Mesenchymal stem cell of the bone marrow (primary cell): ENCODE measurements around a stretch of chr3.

DNA sequence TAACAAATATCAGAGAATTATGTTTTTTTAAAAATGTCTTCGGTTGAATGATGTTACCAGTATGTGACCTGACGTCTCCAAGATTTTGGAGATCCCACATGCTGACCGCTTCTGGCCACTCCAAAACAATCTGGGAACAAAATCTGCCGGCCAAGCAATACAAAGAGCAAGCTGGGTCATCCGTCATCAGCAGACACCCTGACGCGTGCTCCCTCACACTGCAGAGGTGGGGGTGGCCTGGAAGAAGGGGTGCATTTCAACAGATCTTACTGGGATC lies 33.6 kb downstream of the HES1 start:
- CAGE, long polyA plus RNA: no peak

DNA sequence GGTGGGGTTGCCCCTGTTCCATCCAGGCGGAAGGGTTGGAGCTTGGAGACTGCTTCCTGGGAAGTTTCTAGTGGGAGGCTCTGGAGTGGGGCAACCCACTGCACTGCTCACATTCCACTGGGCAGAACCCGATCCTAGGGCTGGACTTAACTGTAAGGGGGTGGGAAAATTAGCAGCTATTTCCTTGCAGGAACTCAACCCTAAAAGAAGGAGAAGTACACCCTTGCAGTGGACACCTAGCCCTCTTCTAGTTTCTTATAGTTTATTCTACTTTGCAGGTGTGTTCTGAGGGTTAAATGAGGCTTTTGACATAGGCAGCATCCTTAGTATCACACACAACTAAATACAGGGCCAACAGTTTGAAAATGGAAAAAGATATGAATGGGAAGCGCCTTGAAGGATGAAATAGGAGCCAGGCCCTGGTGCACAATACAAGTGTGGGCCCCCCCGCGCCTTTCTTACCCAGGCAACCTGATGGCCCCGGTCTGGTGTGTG lies 102.1 kb downstream of the CPN2 start:
- CAGE, long polyA plus RNA: no peak

GRCh38 chr3:194255129-194255997 lies 95.8 kb downstream of the CPN2 start:
- CAGE, long polyA plus RNA: no peak

DNA sequence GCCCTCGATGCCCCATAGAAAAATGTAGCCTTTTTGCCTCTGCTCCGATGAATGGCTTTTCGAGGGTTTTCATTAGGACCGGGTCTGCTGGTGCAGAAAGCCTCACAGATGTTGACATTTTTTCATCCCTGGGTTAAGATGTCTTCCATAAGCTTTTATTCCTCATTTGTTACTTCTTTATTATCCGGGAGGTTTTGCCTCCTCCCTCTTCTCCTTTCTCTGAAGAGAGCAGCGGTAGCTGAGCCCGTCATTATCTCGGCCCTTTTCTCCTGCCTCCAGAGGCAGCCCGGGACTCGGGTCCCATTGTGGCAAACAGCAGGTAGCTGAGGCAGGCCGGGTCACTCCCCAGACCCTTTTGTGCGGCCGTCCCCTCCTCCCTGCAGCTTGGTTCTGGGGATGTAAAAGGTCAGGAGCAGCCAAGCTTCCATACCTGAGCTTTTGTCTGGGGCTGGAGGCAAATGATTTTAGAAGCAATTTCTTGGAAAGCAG lies 64.4 kb downstream of the CPN2 start:
- CAGE, long polyA plus RNA: no peak

DNA sequence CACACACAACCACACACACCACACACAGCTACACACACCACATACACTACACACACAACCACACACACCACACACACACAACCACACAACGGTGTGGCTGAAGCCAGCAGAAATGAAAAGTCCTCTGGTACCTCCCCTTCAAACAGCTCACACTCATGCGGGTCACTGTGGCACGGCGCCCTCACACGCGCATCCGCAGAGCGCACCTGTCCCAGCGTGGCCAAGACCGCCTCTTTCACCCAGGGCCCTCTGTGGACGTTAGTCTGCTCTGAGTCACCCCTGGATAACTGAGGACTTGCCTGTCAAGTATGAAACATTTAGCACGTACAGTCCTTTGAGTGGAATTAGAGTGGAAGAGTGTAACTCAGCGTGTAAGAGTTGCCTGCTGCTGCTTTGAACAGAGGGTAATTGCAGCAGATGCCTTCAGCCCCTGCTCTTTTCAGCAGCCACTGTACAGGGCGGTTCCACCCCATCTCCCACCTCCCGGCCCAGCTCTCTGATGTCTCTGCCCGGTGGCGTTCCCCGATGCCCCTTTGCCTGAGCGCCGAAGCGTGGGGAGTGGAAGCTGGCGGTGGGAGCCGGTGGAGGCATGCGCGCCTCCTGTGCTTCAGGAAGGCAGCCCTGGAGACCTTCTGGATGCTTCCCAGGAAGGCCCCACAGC lies 23.0 kb downstream of the CPN2 start:
- CAGE, long polyA plus RNA: no peak

DNA sequence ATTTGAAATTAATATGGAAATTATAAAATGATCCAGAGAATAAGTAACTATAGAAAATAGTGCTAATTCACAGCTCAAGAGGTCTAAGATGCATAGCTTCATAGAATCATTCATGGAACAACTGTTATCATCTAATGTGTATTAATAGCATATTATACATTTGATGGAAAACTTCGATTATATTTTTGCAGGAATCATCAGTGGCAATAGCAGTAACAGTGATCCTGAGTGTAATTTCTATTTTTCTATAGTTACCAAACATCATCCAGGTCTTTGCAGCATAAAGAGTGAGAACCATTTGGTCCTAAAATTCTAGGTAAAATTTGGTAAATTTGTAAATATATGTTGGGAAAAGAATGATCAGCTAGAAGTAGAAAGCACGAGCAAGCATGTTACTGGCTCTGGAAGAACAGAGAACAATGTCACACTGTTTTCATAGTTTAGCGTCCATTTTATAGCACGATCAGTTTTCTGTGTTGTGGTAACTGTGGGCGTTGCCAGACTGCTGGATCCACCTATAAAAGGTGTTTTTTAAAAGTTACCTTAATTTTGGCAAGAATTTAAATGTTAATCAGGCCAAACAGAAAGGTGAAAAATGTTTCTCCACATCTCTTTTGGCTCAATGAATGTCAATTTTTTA lies 5.1 kb upstream of the GP5 start:
- CAGE, long polyA plus RNA: no peak

- CAGE, long polyA plus RNA: no peak
Observed at GRCh38 chr3:194522412-194523122, 35.8 kb upstream of the ATP13A3 start.

DNA sequence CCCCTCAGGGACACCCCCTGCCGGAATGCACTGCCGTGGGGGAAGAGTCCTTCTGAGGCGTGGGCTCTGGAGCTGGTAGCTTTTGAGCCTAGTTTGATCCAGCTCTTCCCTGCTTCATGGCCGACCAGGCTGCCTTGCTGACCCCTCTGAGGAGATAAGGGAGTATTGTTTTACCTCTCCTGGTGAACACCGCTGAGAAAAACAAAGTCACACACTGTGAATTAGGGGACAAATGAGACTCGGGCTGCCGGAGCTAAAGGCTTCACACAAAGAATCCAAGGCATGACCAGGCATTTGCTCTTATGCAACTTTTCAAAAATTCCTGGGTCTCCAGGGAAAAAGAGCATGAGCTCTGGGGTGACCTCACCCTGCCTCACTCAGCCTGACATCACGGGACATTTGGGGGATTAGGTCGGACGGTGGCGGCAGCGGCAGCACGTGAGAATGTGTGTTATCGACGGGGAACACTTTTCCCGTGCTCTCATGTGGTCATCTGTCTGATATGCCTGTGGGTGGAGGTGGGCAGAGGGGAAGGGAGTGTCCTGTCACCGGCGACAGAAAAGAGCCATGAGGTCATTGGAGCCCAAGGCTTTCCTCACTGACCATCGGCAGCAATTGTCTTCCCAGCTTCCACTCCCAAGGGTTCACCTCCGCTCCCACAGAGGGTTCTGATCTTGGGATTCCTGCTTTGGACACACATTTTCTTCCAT lies 61.0 kb downstream of the TMEM44 start:
- CAGE, long polyA plus RNA: no peak

DNA sequence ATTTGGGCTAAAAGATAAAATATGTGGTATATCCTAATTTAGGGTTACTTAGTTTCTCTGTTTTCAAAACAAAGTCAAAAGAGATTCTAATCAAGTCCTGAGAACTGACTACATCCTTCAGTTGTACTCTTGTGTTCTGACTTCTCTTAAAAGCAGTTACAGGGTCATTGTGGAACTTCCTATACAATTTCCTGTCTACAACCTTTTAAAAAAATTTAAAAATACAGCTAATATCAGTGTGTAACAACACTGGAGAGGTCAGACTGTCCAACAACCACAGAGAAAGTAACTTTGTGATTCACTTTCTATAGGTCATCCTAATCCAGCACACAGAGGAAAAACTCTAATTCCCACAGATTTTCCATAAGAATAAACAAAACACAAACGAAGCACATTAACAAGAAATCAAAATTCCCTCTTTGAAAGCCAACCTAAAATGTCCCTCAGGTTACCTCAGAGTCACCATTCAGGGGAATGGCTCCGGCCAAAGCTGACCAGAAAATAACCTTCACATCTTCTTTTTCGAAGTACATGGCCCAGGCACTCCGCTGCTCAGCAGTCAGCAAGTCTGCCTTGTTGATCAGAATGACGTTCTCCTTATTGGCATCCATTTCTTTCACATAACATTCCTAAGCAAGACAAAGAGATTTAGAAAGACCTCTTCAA lies 13.4 kb downstream of the LSG1 start:
- CAGE, long polyA plus RNA: no peak

DNA sequence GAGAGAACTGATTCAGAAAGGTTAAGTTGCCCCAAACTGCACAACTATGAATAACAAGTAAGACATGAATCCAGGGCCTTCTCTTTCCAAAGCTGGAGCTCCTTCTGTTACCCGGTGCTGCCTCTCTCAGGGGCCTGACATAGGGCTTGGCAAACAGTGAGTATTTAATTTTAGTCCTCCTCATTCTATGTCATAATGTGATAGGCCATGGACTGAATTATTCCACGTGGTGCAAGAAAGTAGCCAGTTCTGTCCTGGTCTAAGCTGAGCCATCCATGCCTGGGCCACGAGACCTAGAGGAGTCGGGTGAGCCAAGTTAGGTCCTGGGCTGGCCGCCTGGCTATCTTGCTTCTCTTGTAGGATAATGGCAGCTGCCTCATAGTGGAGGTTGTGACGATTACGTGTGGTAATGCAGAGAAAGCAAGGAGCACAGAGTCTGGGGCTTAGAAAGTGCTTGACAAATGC lies 170.6 kb downstream of the FAM43A start:
- CAGE, long polyA plus RNA: no peak

DNA sequence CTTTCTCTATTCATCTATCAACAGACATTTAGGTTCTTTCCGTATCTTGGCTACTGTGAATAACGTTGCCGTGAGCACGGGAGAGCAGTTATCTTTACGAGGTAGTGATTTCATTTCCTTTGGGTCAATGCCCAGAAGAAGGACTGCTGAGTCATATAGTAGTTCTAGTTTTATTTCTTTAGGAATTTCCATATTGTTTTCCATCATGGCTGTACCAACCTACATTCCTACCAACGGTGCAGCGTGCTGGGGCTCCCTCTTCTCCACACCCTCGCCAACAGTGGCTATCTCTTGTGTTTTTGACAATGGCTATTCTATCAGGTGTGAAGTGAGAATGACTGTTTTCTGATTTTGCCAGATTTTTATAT lies 168.3 kb downstream of the XXYLT1 start:
- CAGE, long polyA plus RNA: no peak

GRCh38 chr3:195162076-195162526 lies 108.9 kb downstream of the XXYLT1 start:
- CAGE, long polyA plus RNA: no peak

DNA sequence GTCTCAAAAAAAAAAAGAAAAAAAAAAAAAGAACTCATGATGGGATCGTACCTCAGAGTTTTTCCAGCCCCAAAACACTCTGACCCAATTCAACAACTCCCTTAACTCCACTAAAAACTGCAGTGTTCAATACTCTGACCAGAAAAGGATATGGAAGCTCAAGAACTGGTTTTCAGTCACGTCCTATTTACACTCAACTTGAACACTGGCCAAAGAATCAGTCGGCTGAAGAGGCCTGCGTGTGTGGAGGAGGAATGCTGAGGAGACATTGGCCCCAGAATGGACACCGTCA lies 91.7 kb downstream of the XXYLT1 start:
- CAGE, long polyA plus RNA: no peak

GRCh38 chr3:195188085-195188606 lies 82.8 kb downstream of the XXYLT1 start:
- CAGE, long polyA plus RNA: no peak

DNA sequence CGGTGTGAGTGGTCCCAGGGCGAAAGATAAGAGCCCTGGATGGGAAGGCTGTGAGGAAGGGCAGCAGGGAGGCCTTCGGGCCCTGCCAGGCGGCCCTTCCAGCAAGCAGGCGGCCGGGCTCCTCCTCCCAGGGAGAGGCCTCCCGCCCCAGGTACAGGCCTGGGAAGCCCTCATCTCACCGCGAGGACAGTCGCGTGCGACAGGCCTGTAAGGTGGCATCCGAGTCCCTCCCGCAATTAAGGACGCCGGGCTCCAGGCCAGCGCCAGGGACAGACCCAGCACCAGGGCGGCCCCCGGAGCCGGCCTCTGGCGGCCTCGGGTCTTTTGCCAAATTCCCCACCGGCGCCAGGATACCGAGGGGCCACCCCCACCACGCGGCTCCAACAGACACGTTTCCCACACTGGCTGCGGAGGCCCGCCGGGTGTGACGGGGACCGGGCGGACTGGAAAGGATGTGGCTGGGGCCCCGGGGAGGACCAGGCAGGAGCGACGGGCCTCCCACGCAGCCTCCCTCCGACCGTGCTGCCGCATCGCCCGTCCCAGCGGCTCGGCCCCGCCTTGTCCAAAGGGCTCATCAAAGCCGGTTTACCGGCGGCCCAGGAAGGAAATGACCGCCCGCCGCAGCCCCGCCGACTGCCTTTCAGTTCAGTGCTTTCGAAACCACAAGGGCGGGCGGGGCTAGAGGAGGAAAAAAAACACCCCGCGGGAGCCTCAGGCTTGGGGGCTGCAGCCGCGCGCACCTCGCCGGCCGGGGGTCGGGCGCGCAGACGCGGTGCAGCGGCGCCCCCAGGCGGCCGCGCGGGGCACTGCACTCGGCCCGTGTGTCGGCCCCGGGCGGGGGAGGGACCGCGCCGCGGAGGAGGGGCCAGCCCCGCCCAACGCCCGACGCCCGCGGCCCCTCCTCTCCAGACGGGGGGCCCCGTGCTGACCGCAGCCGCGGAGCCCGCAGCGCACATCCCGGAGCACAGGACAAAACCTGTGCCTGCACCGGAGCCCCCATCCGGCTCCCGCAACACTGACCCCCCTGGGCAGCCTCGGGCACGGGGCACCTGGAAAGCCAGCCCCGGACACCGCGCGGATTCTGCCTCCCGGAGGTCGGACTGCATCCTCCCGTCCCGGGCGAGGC lies 11.2 kb downstream of the XXYLT1 start:
- CAGE, long polyA plus RNA: no peak

DNA sequence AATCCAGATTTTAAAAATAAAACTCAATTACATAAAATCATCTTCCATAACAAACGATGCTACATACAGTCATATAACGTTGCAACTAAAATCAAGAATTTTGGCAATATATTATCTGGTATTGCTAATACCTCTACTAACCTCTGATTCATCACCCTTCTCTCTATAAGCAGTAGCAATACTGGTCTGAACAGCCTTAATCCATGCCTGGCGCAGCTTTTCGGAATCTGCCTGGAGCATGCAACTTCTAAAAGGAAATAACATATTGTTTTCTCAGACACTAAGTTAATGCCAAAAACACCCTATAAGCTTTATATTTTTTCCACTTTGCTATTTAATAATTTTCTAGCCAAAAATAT lies 35.4 kb upstream of the XXYLT1 start:
- CAGE, long polyA plus RNA: no peak

- CAGE, long polyA plus RNA: no peak
Observed at GRCh38 chr3:195369075-195369732, 73.6 kb downstream of the ACAP2 start.

GRCh38 chr3:195393892-195394464 lies 48.8 kb downstream of the ACAP2 start:
- CAGE, long polyA plus RNA: no peak

DNA sequence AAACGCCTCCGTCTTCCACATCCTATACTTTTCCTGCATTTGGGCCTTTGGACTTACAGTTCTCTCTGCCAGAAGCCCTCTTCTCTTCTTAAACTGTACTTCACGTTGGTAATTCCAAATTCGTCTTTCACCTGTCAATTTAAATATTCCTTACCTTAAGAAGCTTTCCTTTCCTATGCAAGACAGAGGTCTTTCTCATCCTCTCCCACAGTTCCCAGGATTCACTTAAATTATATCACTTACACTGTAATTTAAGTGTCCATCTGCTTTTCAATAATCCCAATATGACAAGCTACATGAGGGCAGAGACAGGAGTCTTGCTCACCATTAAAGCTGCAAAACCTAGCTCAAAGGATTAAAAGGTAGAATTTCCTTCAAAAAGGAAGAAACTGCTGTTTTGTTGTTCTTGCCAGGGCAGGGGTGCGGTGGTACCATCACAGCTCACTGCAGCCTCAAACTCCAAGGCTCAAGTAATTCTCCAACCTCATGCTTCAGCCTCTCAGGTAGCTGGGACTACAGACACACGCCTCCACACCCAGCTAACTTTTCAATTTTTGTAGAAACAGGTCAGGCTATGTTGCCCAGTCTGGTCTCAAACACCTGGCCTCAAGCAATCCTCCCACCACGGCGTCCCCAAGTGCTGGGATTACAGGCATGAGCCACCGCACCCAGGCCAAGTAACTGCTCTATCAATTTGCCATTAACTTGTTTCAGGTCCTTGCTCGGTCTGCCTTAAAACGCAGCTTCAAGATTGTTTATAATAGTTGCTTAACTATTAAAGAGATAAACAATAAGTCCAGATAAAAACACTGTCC lies 24.6 kb downstream of the ACAP2 start:
- CAGE, long polyA plus RNA: no peak

GRCh38 chr3:195441817-195442712 lies 755 bp downstream of the ACAP2 start:
- CAGE, long polyA plus RNA: no peak